NB4 (cell line): Measurements from ENCODE around the genes TAP2 and HLA-DMB.

GRCh38 chr6:32167297-32167639 is 2.9 kb downstream of the EGFL8 start:
- RRBS: 98% methylated on average over 5 of the region's 22 CpGs

DNA sequence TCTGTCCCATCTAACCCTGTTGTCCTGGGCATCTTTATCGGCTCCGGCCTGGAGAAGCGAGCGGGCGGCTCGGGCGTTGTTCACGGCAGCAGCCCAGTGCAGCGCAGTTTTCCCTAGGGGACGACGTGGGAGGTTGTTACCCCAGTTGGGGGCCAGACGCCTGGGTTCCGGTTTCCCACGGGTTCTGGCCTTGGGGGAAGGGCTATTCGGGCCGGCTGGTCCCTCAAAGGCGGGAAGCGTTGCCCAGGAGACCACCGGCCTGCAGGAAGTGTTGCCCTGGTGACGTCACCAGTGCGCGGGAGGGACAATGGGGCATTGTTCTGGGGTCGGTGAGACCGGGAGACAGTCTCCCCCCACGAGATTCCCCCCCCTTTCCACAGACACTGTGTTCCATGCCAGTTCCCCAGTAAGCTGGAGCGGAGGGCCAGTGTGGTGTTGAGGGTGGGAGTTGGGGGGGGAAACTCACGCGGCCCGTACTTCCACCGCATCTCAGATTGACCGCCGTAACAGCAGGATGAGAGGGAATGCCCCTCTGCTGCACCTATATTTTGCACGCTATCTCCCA is 3.9 kb upstream of the GPSM3 start:
- RRBS: under 1% methylated on average over 7 of the region's 33 CpGs

DNA sequence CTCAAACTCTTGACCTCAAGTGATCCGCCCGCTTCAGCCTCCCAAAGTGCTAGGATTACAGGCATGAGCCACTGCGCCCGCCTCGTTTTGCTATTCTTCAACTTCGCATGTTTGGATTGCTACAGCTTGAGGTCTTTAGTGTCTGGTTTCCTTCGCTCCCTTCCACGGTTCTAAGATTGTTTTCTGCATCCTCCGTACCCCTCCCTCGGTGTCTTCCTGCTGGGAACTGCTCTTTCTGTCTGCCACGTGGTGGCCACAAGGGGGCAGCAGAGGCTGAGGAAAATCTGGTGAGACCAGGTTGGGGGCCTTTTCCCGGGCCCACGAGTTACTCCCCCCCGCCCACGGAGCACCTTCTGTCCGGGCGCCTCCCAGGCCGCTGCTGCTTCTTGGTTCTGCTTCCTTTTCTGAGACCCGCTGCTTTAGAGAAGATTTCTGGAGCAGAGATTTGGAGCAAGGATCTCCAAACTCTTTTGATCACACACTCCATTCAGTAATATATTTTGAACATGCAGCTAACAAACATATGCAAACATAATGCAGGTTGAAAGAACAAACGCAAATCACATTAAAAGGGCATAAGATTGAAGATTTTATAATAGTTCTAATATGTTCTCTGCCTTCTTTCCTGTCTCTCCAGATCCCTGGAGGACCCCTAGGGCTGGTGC is 21.1 kb upstream of the NOTCH4 start:
- RRBS: 0% methylated on average over 5 of the region's 20 CpGs

DNA sequence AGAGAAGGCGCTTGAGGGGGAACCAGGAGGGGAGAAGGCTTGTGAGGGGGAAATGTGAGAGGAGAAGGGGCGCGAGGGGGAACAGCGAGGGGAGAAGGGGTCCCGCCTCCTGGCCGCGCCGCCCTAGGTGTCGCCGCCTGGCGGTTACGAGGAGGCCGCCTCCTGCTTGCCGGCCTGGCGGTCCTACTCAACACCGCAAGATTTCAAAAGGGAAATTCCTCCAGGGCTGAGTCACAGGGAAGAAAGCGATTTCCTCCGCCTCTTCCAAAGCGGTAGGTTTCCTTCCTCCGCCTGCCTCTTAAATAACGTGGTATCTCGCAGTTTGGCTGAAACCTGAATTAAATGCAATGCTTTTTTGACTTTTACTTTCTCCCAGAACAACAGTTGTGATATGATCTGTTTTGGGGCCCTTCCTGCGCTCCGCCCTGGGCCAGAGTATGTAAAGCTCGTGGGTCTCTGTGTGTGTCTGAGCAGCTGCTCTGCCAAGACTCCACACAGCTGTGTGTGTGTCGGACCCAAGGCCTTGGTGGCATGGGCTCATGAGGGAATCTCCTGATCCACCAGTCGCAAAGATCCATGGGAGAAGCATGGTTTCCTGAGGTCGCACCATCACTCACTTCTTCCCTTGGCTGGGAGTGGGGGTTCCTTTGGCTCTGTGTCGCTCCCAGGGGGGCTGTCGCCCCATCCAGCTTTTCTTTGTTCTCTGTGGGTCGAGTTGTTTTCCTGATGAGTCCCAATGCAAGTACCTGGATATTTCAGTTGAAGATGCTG is 31.5 kb upstream of the NOTCH4 start:
- RRBS: no CpG with 5 or more reads among the region's 31 CpGs

DNA sequence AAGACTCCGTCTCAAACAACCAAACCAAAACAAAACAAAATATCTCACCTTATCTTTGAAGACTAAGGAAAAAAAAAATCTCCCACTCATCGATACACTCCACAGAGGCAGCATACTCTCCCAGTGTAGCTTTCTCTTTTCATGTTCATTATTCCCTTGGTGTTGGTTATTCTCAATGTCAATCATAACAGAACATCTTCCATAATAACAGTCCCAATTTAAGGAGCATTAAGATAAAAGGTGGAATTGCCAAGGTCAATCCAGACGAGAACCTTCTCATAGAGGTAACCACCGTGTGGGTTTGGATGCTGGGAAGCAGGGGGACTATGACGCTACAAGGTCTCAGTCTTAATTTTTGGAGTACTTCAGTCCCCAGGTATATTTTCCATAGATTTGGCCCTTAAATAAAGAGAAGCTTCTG is 1.7 kb downstream of the HLA-DRA start:
- RRBS: no CpG with 5 or more reads among the region's 5 CpGs

GRCh38 chr6:32472743-32473397 is 33.2 kb downstream of the HLA-DRA start:
- RRBS: no CpG with 5 or more reads among the region's 5 CpGs

DNA sequence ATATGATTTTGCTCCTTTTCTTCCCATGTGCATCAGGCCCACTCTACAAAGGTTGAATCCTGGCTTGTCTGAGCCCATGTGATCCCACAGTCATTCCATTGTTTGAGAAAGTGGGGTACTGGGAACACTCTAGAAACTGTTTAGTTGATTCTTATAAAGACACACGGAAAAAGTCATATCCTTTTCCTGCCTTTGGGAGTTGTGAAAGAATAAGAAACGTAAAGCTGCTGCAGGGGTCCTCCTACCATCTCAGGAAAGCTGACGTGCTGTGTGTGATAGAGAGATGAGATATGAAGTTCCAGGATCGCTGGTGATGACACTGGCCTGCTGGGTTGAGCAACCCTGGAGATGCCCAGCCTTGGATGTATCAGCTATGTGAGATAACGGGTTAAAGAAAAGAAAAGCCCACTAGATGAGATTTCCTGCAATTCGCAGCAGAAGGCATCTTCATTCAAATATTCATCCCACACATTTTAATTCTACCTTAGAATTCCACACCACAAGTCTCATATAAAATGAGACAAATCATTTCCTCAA is 21.4 kb upstream of the HLA-DRB5 start:
- RRBS: no CpG with 5 or more reads among the region's 6 CpGs

DNA sequence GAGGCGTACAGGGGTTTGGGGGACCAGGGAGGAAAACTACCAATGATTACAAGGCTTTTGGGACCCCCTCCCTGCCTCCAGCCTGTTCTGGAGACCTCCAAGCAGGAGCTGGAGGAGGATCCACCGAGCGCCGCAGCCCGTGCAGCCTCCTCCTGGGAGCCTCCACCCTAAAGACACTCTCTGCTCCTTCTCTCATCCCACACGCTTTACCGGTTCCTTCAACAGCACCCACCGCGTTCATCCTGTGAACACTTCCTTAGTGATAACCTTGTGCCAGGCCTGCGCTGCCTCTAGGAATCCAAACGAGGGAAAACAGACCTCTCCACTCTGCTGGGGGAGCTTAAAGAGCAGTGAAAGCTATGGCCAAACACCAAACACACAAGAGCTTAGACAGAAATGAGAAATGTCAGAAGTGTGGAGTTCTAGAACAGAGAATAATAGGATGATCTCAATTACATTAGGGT is 28.3 kb upstream of the HLA-DRB5 start:
- RRBS: no CpG with 5 or more reads among the region's 11 CpGs

GRCh38 chr6:32588138-32588810 is 1.4 kb downstream of the HLA-DRB1 start:
- RRBS: no CpG with 5 or more reads among the region's 4 CpGs

- RRBS: no CpG with 5 or more reads among the region's 6 CpGs
Observed at GRCh38 chr6:32657620-32658363, 8.7 kb downstream of the HLA-DQB1 start.

DNA sequence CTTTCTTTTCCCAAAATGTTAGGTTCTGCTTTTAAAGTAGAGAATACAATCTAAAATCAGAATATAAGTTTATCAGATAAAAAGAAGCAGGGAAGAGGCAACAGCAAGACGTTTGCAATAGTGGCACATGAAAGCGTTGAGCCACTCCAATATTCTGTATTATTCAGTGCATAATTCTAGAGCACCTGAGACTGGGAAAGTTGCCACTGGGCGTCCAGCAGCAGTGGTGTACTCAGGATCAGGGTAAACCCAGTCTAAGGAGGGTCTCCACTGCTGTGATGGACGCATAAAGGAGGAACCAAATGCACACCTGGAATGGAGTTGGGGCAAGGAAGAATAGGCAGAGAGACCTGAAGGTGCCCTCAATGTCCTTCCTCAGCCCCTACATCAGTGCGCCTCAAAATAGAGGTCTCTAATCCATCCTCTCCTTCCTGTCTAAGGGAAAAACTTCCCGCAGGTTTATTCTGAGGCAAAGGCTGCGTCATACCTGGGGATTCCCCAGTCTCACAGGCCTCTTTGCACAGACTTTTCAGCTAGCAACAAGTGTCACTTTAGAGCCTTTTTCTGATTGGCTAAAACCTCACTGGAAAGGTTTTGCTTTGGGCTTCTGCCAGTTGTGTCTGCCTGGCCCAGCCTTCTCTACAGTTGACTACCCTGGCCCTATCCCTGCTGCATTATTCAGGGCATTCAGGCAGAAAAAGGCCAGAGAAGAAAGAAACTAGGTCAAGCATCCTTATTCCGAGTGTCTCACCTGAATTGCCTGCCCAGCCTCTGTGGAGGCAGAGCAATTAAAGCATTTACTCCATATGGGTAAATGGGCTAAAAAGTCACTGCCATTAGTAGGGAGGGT is 1.7 kb upstream of the HLA-DQB1 start:
- RRBS: no CpG with 5 or more reads among the region's 8 CpGs

GRCh38 chr6:32689422-32690008 is 23.1 kb upstream of the HLA-DQB1 start:
- RRBS: no CpG with 5 or more reads among the region's 3 CpGs

GRCh38 chr6:32815955-32816410 is 819 bp downstream of the HLA-DOB start:
- RRBS: no CpG with 5 or more reads among the region's 2 CpGs

DNA sequence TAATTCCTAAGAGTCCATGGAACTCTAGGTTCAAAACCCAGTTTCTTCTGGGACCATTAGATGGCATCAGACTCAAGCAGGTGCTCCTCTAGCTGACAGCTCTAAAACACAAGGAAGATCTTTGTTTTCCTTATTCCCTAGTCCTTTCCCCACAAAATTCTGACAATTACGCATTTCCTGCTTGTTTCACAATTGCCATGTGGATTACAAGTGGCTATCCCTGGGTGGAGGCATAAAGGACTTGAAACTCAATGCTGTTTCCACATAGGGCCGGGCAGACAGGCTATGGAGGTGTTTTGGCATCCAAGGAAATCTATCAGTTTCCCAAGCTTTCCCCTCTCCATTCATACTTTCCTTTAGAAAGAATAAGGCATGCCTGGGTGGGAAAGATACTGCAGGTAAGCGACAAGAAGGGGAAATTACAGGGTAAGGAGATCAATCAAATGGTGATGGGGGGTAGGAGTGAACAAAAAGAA is 9.2 kb upstream of the HLA-DOB start:
- RRBS: no CpG with 5 or more reads among the region's 3 CpGs

DNA sequence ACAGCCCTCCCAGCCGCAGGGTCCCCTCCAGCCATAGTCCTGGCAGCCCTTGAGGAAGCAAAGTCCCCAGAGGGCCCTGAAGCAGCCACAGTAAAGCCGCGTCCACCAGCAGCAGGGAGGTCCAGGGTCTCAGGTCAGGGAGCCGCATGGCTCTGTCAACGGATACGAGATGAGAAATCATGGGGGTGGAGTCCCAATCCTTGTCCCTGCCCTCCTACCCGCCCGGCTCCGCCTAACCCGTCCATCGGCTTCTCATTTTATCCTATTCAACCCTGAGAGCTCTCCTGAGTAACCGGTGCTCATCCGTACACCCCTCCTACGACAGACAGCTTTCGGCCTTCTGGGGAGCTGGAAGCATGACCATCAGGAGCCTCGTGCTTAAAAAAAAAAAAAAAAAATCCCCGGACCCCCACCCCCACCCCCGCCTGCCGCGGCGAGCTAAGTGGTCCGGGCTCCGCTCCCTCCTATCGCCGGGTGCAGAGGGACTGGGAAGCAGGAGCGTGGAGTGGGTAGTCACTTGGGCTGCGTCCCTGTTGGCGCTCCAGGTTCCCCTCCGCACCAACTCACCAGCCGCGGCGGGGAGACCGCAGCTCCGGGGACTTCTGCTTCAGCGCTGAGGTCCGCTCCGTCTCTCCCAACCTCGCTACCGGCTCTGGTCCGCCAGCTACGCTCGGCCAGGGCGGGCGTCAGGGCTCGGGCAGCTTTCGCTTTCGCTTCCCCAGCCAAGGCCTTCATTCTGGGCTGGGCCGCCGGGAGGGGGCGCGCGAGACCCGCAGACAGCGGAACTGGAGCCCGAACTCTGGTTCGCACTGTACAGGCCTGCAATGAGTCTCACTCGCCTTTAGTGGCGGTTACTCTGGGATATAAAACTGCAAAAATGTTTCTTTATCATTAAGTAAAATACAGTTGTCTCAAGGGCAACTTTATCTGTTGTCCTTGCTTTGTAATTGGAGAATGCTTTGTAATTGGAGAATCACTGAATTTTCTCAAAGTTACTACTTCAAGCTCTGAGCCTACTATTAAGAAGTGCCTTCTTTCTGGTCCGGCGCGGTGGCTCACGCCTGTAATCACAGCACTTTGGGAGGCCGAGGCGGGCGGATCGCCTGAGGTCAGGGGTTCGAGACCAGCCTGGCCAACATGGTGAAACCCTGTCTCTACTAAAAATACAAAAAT is at the start of gene TAP2:
Gene TAP2, minus strand, starts transcription at position 654 of the 1,173 bp plus-strand sequence.
- RRBS: 2% methylated on average over 25 of the region's 67 CpGs

GRCh38 chr6:32940660-32941454 is at the start of gene HLA-DMB:
Gene HLA-DMB, minus strand, starts transcription at chr6:32941028.
- RRBS: 45% methylated on average over 1 of the region's 10 CpGs

DNA sequence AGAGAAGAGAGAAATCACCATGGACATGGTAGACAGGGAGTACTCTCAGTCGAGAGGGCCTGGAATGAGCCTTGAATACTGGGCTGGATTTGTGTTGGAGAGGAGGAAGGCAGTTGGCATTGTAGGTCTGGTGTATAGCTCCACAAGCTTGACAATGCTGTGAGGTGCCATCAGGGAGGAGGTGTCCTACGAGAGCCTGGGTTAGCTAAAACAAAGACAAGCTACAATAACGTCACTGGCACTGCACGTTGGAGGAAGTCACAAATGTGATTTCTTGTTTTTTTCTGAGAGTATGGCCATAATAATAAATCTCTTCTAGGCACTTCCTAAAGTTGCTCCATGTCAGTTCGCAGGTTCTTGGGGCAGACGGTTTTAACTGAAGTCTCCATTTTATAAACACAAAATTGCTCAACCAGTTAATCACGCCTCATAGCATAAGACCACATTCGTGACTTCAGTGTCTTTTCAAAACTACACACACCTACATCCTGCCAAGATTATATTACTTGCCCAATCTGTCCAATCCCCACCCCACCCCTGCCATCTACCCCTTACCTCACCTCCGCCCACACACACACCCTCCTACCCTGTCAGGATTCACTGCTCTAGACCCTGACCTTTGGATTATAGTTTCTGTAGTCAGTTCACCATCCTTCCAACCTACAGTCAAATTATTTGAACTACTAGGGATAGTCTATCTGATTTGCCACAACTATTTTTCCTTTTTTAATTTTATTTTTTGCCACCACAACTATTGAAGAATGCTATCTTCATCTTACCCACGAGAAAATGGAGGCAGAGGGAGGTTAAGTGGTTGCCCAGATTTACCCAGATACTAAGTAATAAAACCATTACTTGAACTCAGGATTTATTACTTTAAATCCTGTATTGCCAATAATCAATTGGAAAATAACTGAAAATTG is 4.5 kb upstream of the HLA-DMB start:
- RRBS: no CpG with 5 or more reads among the region's 10 CpGs

DNA sequence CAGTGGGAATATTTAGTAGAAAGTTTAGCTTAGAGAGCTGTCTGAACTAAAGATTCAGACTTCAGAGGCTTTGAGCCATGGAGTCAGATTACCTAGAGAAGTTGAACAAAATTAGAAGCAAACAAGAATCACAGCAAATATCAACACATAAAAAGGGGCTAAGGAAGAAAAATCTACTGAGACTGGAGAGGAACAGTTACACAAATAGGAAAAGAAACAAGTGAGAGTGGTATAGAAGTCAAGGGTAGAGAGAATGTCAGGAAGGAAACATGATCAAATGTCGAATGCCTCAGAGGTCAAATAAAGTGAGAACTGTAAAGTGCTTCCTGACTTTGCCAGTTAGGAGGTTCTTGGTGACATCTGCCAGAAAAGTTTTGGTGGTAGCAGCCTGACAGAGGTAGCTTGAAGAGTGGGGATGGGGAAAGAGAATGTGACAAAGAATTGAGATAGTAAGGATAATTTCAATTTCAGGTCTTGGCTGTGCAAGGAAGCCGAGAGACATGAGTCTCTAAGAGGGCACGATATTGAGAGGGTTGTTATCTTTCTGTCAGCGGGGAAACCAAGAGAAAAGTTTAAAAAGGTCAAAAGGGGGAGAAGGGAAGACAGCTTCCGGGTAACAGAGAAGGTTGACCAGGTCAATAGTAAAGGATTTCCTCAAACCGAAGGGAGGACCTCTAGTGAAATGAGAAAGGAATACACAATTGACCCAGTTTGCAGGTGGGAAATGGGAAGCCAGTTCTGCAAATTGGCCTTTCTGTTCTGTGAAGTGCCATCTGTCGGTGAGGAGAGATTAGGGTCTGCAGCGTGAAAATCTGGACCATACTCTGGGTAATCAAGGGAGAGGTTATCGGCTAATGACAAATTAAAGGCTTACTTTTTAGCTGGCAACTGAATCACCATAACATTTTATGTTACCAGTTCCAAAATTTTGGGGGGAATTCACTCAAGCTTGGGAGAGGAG is 1.1 kb upstream of the BRD2 start:
- RRBS: no CpG with 5 or more reads among the region's 9 CpGs

- RRBS: 3% methylated on average over 3 of the region's 56 CpGs
Observed at GRCh38 chr6:32972784-32973694, 4.6 kb downstream of the BRD2 start.

- RRBS: no CpG with 5 or more reads among the region's 3 CpGs
Observed at GRCh38 chr6:33061934-33062365, 13.8 kb upstream of the HLA-DPB1 start.